ENCODE data around the genes PCSK1 and CHD1.

GRCh38 chr5:95734669-95735291 is 3.6 kb downstream of the RHOBTB3 start:
- PRO-cap: no peak

DNA sequence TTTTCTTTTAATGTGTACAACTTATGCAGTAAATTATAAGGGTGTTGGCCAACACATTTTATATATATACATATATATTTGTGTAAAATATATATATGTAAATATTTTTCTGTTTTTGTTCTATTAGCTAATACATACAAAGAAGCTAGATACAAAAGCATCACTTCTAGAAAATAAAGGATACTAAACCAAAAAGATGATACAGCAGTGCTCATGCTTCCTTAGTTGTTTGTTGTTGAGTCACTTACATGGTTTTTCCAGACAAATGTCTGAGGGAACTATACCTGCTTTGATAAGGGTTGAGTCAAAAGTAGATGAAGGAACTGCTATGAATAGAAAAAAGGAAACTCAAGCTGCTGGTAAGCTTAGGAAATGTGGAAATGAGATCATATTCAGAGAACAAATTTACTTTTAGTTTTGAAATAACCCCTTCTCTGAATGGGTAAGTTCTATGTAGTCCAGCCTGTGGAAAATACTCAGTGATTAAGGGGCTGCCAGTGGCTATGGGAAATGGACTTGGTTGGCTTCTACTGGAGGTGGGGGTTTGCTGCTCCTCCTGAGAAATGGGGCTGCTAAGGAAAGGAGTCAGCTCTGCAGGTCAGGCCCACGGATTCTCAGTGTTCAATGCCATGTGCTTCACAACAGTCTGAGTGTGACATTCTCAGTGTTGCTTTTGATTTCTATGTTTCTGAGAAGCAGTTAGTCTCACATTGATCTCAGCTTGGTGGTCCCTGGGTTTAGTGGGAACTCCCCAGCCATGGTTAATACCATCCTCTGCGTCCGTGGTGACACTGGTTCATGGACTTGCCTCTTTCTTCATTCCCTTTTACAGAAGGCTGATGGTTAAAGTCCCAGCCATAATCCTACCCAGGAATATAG is 47.6 kb upstream of the GLRX start:
- PRO-cap: no peak

GRCh38 chr5:95896618-95897311 is 64.9 kb downstream of the ELL2 start:
- PRO-cap: no peak

DNA sequence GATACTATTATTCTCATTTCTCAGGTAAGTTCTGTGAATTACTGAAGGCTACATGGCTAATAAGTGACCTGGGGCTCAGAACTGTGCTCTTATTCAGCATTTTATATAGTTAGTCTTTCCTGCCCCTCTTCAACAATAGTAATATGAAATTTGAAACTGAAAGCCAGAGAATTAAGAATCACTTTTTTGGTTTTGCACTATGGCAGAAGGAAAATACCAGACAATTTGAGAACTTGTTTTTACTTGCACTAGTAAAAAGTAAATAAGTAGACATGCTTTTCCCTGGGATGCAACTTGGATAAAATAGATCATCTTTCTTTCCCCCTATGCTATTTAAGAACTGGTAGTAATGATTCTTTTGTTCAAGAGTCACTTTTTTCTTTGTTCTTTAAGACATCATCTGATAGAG is 11.7 kb downstream of the ELL2 start:
- PRO-cap: no peak

- PRO-cap: no peak
These were observed 27.6 kb upstream of the ELL2 start for GRCh38 chr5:95989169-95989653.

DNA sequence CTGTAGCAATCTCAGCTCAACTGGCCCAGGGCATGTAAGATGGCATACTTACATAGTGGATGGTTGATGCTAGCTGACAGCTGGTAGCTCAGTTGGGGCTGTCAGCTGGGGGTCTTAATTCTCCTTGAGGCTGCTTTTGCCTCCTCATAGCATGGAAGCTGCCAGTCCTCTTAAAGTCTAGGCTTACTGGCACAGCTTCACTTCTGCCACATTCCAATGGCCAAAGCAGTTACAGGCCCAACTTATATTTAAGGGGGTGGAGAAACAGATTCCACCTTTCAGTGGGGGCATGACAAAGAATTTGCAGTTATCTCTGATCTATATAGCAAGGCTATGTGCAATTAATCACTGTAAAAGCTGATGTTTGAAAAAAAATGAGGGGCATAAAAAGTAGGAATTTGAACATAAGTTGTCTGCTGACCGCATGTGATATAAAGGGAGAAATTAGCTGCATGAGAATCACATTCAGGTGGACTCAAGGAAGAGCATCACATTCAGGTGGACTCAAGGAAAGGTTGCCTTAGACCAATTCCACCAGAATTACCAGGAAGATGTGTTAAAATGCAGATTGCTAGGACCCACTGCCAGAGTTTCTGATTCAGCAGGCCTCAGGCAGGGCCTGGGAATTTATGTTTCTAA is 184.3 kb upstream of the ELL2 start:
- PRO-cap: no peak

DNA sequence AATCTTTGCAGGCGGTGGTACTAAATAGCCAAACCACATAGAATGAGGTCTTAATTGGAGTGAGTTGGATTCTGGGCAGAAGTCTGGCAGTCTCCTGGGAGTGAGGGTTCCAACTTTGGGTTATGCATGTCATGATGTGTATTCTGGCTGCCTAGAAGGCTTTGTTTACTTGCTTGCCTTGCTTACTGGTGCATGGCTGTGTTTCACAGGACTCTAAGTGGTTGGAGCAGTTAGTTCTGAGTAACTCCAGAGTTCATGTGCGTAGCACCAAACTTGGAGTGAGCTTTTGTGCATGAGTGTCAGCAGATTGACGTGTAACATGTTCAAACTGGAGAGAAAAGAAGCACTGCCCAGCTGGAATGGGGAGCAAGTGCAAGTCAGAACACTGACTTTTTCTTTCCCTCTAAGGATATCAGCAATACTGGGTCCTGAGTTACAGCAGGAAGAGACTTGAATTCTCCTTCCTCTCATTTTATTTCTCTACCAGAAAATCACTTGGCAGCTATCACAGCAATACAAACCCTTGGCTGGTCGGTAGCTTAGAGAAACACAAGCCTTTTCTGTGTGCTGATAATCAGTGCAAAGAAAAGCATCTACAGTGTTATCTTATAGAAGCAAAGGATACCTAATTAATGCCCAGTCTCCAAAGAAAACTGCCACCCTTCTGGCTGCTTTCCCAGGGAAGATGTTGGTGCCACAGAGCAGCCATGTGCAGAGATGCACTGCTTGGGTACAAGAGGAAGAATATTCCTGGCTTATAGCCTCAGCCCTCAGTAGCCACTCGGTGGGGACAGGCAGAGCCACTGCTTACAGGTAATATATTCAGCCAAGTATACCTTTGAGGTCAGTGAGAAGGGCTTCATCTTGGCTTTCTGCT is 185.6 kb downstream of the PCSK1 start:
- PRO-cap: no peak

GRCh38 chr5:96338363-96339207 is 94.5 kb downstream of the PCSK1 start:
- PRO-cap: no peak

- PRO-cap: no peak
These were observed at the start of gene PCSK1 for GRCh38 chr5:96432923-96433562. Gene PCSK1, minus strand, starts transcription at chr5:96433248.

GRCh38 chr5:96806968-96807190 is 866 bp downstream of the ERAP1 start:
- PRO-cap: no peak

GRCh38 chr5:98767958-98768703 is 5.3 kb upstream of the RGMB start:
- PRO-cap: no peak

GRCh38 chr5:98803161-98803414 is 29.6 kb downstream of the RGMB start:
- PRO-cap: no peak

DNA sequence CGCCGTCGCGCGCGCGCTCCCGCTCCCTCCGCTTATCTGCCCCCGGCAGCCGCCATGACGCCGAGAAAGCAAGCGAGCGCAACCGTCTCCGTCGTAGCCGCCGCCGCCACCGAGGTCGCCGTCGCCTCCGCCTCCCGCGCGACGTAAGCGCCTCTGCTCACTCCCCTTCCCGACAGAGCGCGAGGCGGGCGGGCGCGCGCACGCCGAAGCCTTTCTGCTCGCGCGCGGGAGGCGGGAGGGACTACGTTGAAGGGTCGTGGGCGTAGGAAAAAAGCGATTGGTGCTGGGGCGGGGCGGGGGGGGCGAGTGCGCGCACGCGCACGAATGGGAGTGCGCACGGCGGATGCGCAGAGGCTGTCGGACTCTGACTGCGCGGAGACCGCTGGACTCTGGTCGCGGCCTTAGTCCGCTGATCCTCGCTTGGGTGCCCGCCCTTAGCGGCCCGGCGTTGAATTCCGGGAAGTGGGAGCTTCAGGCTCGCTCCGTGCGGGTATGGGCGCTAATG is at the start of gene CHD1:
Gene CHD1, minus strand, starts transcription at position 186 of the 505 bp plus-strand sequence.
- PRO-cap: bidirectional peak, plus-strand start at position 399 of the sequence, minus-strand start at position 111 of the sequence

DNA sequence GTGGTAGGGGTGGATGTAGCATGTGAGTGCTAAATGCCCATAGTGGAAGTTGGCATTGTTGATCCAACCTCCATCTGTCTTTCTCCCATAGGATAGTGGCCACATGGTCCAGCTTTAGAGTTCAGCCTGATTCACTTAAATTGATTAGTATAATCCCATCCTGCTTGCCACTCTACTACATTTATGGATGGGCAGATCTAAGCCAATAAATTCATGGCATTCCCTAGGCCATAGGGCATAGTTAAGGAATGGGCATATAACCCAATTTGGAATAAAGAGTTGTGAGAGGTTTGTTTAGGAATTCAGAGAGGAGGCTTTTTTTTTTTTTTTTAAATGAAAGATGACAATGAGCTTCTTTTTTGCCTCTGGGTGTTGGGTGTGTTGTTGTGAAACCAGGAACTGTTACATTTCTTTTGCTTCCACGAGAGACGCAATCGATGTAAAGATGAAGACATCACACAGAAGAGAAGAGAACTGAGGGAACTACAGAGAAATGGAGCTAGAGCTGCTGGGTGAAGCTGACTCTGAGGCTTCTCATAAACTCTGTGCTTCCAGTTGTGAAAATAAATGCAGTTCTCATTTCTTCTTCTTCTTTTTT is 12.5 kb upstream of the CHD1 start:
- PRO-cap: no peak

GRCh38 chr5:98954566-98955063 is 25.8 kb upstream of the CHD1 start:
- PRO-cap: no peak

GRCh38 chr5:99019814-99020367 is 91.1 kb upstream of the CHD1 start:
- PRO-cap: no peak

DNA sequence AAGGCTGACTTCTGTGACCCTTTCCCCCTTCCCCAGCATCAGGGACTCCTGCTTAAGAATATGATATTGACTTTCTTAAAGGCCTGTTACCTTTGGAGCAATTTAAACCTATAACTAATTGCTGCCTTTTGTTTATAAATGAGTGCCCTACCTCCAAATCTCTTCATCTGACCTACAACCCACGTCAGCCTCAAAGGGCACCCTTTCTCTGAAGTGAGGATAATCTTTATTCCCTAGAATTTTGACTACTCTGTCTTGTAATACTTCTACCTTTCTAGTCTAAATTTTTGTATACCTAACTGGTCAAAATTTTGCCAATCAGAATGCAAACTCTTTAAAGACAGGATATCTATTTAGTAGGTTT is 837 bp downstream of the FAM174A start:
- PRO-cap: no peak

GRCh38 chr5:100657324-100657735 is 122.2 kb downstream of the FAM174A start:
- PRO-cap: no peak

GRCh38 chr5:100902329-100903012 is 611 bp downstream of the ST8SIA4 start:
- PRO-cap: bidirectional peak, plus-strand start at chr5:100902423, minus-strand start at chr5:100902112; bidirectional peak, plus-strand start at chr5:100902567, minus-strand start at chr5:100902625; bidirectional peak, plus-strand start at chr5:100902822, minus-strand start at chr5:100902781

GRCh38 chr5:102120968-102121247 is 175.2 kb downstream of the SLCO4C1 start:
- PRO-cap: no peak

Data from natural killer cell (primary cell).